ENCODE measurements around the genes MLF1 and KPNA4.

DNA sequence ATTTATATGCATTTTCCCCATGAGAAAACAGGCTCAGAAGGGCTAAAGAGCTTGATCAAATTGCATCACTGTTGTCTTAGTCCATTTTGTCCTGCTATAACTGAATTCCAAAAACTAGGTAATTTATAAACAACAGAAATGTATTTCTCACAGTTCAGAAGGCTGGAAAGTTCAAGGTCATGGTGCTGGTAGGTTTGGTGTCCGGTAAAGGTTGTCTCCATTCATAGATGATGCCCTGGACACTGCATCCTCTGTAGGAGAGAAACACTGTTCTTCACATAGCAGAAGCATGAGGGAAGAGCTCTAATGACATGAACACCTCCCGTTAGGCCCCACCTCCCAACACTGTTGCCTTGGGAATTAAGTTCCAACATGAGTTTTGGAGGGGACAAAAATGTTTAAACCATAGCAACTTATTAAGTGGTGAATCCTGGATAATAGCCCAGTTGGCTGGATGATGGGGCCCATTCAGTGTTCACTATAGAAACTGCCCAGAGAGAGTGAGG is 37.2 kb downstream of the CCNL1 start:
- PRO-cap, 4 experiments = no peak in any of the 4 experiments
- RAMPAGE, long total RNA, 2 experiments = no peak in any of the 2 experiments

DNA sequence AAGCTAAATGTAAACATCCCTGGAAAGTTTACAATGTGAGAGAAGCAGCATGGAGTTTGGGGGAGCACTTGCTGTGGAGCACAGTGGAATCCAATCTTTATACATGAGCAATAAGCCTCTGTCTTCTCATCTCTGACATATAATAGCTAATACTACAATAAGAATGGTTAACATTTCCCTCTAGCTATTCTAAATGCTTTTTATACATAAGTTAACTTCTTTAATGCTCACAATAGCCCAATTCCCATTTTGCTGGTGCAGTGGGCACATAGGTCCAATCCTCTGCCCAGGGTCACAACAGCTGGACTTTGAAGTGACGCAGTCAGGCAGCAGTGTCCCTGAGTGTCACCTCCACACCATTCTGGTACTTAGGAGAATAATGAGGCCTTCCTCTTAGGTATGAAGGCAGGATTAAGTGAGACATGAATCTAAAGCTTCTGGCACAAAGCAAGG is 26.4 kb downstream of the CCNL1 start:
- PRO-cap, 4 experiments = peak in 4 of 4 experiments; most common plus-strand start position 297 of the sequence (in 3); most common minus-strand start position 284 of the sequence (in 4)
- RAMPAGE, long total RNA, 2 experiments = no peak in any of the 2 experiments

DNA sequence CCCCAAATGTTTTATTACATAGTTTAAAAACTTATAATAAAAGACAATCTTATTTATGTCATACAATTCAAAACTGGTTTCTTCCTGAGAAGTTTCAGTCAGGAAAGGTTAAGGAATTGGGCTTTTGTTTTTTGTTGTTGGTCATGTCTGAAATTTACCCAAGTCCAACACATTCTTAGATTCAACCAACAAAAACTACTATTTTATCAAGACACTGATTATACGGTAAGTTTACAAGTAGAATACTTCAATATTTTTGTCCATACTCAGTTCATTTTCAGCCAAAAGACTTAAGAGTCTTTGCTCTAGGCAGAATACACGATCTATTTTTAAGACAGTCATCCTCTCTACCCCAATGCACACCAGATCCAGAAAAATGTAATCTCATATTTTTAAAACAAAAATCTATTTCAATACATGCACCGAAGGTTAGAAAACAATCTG is 5.8 kb downstream of the CCNL1 start:
- PRO-cap, 4 experiments = no peak in any of the 4 experiments
- RAMPAGE, long total RNA, 2 experiments = no peak in any of the 2 experiments

GRCh38 chr3:157157264-157158706 is 2.2 kb downstream of the CCNL1 start:
- PRO-cap, 4 experiments = no peak in any of the 4 experiments
- RAMPAGE, long total RNA, 2 experiments = no peak in any of the 2 experiments

DNA sequence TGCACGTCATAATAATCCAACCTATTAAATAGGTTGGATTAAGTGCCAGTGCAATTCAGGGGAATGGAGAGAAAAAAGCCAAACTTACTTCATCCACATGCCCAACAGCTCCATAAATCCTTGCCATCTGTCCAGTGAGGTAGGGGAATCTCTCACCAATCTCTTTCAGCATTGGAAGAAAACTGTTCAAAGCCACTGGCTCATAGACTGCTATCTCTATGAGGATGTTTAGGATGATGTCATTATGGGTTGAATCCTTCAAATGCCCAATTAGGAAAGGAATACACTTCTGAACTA is 22.9 kb upstream of the PTX3 start:
- PRO-cap, 4 experiments = no peak in any of the 4 experiments
- RAMPAGE, long total RNA, 2 experiments = no peak in any of the 2 experiments

DNA sequence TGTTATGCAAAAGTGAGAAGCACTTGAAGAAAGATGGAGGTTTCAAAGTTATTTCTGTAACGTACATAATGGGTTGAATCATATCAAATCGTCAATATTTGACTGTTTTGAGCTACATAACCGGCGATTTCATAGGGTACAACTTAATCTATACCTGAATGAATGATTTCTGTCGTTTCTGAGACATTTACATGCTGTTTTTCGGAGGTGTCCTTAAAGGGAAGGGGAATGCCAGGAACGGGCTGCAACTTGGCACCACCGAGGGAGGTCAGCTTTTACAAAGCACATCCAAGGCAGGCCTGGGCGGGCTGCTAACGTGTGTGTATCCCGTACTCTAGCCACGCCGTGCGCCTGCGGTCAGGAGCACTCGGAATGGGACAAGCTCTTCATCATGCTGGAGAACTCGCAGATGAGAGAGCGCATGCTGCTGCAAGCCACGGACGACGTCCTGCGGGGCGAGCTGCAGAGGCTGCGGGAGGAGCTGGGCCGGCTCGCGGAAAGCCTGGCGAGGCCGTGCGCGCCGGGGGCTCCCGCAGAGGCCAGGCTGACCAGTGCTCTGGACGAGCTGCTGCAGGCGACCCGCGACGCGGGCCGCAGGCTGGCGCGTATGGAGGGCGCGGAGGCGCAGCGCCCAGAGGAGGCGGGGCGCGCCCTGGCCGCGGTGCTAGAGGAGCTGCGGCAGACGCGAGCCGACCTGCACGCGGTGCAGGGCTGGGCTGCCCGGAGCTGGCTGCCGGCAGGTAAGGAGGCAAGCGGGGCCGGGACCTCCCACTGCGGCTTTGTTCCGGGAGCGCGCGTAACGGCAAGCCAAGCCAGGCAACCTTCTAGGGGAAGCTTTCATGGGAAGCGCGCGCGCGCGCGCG is 756 bp downstream of the PTX3 start:
- PRO-cap, 4 experiments = no peak in any of the 4 experiments
- RAMPAGE, long total RNA, 2 experiments = no peak in any of the 2 experiments

GRCh38 chr3:158570810-158571836 is at the start of gene MLF1:
MLF1 (plus strand) TSS chr3:158571194.
- PRO-cap, 4 experiments = peak in 4 of 4 experiments; most common plus-strand start chr3:158571194 (in 4); most common minus-strand start chr3:158571066 (in 2)
- RAMPAGE, long total RNA, 2 experiments = start-site peak on the plus strand in 1 of 2 experiments, at chr3:158571183-158571222 at its widest, 23 reads per replicate

GRCh38 chr3:158709547-158710303 is 22.5 kb downstream of the RARRES1 start:
- PRO-cap, 4 experiments = no peak in any of the 4 experiments
- RAMPAGE, long total RNA, 2 experiments = no peak in any of the 2 experiments

DNA sequence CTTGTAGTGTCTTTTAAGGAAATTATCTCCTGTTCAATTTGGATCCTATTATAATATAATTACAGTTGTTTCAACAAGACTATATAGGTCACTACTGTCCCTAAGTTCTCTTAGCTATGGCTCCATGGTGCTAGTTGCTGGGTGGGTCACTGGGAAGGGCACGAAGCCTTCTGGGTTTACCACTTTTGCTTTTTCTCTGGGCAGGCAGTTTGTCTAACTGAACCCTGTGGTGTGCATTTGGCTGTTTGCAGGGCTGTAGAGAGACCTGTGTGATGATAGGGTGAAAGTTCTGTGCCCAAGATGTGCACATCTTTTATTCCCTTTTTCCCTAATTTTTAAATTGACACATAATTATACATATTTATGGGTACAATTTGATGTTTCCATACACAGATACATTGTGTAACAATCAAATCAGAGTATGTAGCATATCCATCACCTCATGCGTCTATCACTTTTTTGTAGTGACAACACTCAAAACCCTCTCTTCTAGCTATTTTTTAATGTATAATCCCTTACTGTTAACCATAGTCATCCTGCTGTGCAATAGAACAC is 16.1 kb downstream of the MFSD1 start:
- PRO-cap, 4 experiments = no peak in any of the 4 experiments
- RAMPAGE, long total RNA, 2 experiments = no peak in any of the 2 experiments

DNA sequence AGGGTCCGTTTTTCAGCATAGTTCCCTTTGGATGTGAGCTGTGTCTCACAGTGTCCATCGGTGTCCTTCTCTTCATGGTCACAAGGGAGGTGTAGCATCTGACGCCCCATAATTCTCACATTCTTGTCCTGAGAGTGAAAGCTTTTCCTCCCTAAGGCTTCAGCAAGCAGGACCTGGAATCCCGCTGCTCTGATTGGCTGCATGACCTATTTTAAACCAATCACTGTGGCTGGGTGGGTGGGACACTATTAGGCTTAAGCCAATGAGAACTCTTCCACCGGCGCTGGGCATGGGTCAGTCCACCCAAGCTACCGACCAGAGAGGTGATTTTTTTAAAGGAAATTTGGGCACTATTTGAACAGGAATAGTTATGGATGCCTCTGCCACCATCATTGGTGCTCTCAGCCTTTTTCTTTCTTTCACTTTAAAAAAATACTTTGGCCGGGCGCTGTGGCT is 85.3 kb upstream of the IQCJ-SCHIP1 start:
- PRO-cap, 4 experiments = peak in 4 of 4 experiments; most common plus-strand start position 294 of the sequence (in 1); most common minus-strand start position 125 of the sequence (in 4)
- RAMPAGE, long total RNA, 2 experiments = no peak in any of the 2 experiments

- PRO-cap, 4 experiments = peak in 4 of 4 experiments; most common plus-strand start chr3:159764093 (in 4); most common minus-strand start chr3:159764446 (in 2)
- RAMPAGE, long total RNA, 2 experiments = start-site peak on the plus strand in 2 of 2 experiments, at chr3:159764056-159764527 at its widest, 12 to 83 reads per replicate
Observed at GRCh38 chr3:159763966-159764851, 461.0 kb upstream of the C3orf80 start.

GRCh38 chr3:159806385-159806778 is 418.8 kb upstream of the C3orf80 start:
- PRO-cap, 4 experiments = no peak in any of the 4 experiments
- RAMPAGE, long total RNA, 2 experiments = no peak in any of the 2 experiments

GRCh38 chr3:159850249-159850811 is 374.9 kb upstream of the C3orf80 start:
- PRO-cap, 4 experiments = no peak in any of the 4 experiments
- RAMPAGE, long total RNA, 2 experiments = no peak in any of the 2 experiments

DNA sequence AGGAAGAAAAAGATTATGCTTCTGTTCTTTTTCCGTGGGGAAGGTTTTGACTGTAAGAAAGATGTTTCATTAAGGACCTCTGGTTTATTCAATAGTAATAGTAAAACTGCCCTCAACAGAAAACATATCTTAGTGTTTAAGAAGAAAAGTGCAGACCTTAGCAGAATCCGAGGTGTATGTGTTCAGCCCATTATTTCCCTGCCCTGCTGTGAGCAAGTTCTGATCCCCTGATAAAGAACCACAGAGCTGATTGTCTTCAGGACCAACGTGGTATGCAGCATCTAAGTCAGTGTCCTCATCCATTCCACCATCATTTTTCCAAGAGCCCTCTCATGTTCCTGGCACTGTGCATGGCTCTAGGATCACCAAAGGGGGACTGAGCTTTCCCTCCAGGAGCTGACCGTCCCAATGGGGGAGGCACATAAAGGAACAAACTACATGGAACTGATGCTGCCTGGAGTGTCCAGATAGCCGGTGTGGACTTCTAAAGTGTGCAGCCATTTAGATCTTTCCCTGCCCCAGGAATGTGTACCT is 369.3 kb upstream of the C3orf80 start:
- PRO-cap, 4 experiments = no peak in any of the 4 experiments
- RAMPAGE, long total RNA, 2 experiments = no peak in any of the 2 experiments

DNA sequence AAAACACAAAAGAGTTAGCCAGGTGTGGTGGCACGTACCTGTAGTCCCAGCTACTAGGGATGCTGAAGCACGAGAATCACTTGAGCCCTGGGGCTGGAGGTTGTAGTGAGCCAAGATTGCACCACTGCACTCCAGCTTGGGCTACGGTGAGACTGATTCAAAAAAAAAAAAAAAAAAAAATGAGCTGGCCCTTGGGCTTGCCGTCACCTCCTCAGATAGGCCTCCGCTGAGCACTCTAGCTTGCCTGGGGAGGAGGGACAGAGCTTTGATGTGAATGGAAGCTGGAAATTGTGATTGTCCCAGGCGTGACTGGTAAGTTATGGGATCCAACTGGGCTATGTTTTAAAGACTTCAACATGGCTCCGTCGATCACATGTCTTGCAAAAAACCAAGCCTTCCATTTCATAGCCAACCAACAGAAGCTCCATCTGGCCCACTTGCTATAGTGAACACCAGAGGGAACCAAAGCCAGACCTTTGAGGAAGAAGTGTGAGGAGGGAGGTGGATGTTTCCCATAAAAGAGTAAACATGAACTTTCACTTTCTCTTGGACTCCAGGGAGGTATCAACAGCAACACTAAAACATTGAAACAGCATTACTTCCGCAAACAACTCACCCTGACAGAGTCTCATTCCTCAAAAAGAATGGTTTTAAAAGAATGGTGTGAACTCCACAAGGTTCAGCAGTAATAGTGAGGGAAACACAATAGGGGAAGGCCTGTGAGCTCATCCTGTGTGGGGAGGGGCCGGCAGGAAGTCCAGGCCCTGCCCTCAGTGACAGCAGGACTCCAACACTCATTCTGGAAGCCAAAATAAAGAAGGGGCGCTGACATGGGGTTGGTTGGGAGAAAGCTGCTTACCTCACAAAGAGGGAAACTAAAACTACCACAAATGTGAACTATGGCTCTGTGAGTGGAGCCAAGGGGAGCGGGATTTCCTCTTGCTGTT is 295.8 kb upstream of the C3orf80 start:
- PRO-cap, 4 experiments = peak in 1 of 4 experiments; most common minus-strand start position 801 of the sequence (in 1)
- RAMPAGE, long total RNA, 2 experiments = no peak in any of the 2 experiments

- PRO-cap, 4 experiments = peak in 4 of 4 experiments; most common minus-strand start chr3:160107368 (in 3)
- RAMPAGE, long total RNA, 2 experiments = no peak in any of the 2 experiments
Observed at GRCh38 chr3:160107232-160107513, 118.0 kb upstream of the C3orf80 start.

DNA sequence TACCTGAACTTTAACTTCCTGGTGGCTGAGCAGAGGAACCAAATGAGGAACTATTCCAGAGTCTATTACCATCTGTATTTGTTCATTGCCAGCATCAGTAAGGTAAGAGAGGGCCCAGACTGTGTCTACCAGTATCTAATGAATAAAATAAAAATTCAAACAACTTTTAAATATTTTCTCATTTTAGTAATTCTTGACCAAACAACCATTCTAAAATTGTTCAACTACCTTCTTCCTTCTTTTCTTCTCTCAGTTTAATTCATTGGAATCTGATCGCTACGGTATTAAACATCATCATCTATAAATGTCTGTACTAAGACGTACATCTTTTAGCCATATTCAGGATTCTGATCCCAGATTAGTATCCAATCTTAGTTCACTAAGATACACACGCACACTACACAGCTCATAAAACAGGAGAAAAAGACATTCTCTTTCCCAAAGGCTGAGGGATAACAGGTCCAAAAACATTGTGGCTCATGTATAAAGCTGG is 43.5 kb downstream of the KPNA4 start:
- PRO-cap, 4 experiments = no peak in any of the 4 experiments
- RAMPAGE, long total RNA, 2 experiments = start-site peak on the minus strand in 2 of 2 experiments, centred at positions 77 to 81 of the sequence, 22 to 28 reads per replicate

GRCh38 chr3:160564651-160565624 is at the start of gene KPNA4:
KPNA4 (minus strand) TSS chr3:160565571.
- PRO-cap, 4 experiments = peak in 4 of 4 experiments; most common plus-strand start chr3:160565074 (in 2); most common minus-strand start chr3:160565019 (in 3)
- RAMPAGE, long total RNA, 2 experiments = start-site peak on the minus strand in 2 of 2 experiments, at chr3:160565286-160565339 at its widest, 34 to 70 reads per replicate

DNA sequence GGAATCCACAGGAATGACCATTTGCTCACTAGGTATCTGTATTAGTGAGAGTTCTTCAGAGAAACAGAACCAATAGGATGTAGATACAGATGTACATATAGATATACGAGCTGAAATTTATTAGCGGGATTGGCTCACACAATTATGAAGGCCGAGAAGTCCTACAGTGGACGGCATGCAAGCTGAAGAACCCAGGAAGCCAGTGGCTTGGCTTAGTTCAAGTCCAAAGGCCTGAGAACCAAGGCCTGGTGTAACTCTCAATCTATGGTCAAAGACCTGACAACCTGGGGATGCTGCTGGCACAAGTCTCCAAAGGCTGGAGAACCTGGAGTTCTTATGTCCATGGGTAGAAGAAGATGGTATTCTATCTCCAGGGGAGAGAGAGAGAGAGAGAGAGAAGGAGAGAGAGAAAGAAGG is 84.3 kb downstream of the PPM1L start:
- PRO-cap, 4 experiments = no peak in any of the 4 experiments
- RAMPAGE, long total RNA, 2 experiments = no peak in any of the 2 experiments

GRCh38 chr3:160953946-160954160 is 151.3 kb downstream of the B3GALNT1 start:
- PRO-cap, 4 experiments = no peak in any of the 4 experiments
- RAMPAGE, long total RNA, 2 experiments = no peak in any of the 2 experiments

Measured in right lobe of liver (tissue), 4 donors.